HEK293 (cell line): ENCODE data around the genes KLF2 and CHERP.

DNA sequence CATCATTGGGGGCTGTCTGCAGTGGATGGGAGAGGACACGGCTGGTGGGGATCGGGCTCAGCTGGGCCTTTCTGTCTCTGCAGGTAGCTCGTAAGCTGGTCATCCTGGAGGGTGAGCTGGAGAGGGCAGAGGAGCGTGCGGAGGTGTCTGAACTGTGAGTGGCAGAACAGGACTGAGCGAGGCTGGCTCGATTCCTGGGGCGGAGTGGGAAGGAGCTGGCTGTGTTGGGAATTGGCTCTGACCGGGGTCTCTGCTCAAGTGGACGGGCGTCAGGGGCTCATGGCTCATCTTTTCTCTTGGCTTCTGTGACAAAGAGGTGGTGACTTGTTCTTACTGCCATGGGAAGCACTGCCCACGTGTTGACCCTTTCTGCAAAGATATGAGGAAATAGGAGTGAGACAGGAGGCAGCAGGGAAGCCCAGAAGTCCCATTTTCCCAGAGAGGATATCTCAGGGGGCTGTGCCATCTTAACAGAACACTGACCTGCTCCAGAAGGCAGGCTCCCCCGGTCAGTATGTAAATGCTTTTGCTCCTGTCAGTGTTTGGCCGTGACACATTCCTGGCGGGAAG lies 11.7 kb downstream of the TPM4 start:
- PRO-cap = no peak
- RRBS, 2 experiments = no CpG with 5 or more reads among the region's 15 CpGs

GRCh38 chr19:16139507-16140402 lies 3.7 kb upstream of the HSH2D start:
- PRO-cap = no peak
- RRBS, 2 experiments = no CpG with 5 or more reads among the region's 18 CpGs

- PRO-cap = no peak
- RRBS, 2 experiments = no CpG with 5 or more reads among the region's 12 CpGs
Measured at GRCh38 chr19:16199929-16200653, 2.4 kb downstream of the AP1M1 start.

- PRO-cap = bidirectional peak, plus-strand start at chr19:16324826, minus-strand start at chr19:16324768
- RRBS, 2 experiments = 2% methylated on average over 48 to 54 of the region's 111 CpGs
Measured at GRCh38 chr19:16324221-16325191, at the start of gene KLF2. KLF2 (plus strand) TSS chr19:16324826.

DNA sequence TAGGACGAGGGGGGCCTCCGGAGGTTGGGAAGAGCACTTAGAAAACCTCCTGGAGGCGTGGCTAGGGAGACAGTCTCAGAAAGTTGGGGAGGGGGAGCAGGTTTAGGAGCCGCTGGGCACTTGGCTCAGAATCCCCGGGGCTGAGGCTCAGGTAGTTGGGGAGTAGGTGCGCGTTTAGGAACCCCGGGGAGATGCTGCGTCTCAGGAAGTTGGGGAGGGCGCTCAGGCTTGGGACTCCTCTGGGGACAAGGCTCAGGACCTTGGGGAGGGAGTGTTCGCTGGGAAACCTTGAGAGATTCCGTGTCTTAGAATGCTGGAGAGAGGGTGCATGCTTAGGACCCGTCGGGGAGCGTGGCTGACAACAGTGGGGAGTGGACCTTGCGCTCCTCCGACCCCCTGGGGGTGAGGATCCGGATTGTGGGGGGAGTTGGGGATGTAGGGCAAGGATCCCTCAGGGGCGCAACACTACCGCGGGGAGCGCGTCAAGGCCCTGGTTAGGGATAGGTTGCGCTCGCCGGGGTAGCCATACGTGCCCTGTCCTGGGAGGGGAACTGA lies 1.7 kb downstream of the KLF2 start:
- PRO-cap = no peak
- RRBS, 2 experiments = 80 to 90% methylated on average over 6 to 7 of the region's 27 CpGs

DNA sequence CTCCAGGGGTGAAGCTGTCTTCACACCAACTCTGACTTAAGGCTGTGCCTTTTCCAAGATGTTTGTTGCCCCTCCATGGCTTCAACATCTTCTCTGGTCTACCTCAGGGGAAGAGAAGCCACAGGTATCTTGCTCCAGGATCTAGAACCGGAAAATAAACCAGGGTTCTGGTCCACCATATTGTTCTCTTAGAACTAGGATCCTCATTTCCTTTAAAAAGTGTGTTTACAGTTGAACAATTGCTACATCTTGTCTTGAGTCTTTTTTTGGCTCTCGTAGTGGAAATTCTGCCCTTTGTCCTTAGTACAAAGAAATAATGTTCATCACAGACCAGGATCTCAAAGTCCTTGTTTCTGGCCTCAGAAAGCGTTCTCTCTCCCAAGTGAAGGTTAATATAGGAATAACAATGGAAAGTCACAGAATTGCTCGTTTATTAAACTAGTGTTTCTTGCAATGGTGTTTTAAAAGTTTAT lies 20.8 kb downstream of the KLF2 start:
- PRO-cap = no peak
- RRBS, 2 experiments = no CpG with 5 or more reads among the region's 4 CpGs

GRCh38 chr19:16347632-16347882 lies 22.9 kb downstream of the KLF2 start:
- PRO-cap = no peak
- RRBS, 2 experiments = no CpG with 5 or more reads among the region's 4 CpGs

- PRO-cap = no peak
- RRBS, 2 experiments = no CpG with 5 or more reads among the region's 16 CpGs
Measured at GRCh38 chr19:16370396-16371141, 45.9 kb downstream of the KLF2 start.

- PRO-cap = no peak
- RRBS, 2 experiments = no CpG with 5 or more reads among the region's 15 CpGs
Measured at GRCh38 chr19:16384330-16384818, 59.7 kb downstream of the KLF2 start.

- PRO-cap = bidirectional peak, plus-strand start at chr19:16542623, minus-strand start at chr19:16542435
- RRBS, 2 experiments = under 1 to 2% methylated on average over 31 of the region's 60 CpGs
Measured at GRCh38 chr19:16542359-16542767, at the start of gene CHERP. CHERP (minus strand) TSS chr19:16542437.

DNA sequence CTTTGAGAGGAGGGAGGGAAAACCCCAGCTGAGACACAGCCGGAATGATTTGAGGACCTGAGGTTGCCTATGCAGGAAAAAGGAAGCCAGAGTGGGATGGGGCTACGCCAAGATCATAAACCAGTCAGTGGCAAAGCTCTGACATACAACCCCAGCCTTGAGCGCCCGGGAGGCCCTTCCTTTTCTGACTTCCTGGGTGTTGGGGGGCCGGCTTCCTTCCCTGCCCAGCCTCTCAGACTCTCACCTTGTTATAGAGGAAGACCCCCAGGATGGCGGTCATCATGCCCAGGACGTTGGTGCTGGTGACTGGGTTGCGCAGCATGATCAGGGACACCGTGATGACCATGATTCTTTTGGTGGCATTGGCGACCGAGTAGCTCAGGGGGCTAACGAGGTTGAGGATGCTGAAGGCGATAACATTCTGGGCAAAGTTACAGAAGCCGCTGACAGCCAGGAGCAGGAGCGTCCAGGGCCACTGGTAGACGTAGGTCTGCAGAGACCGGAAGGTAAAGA lies 12.7 kb upstream of the CHERP start:
- PRO-cap = no peak
- RRBS, 2 experiments = no CpG with 5 or more reads among the region's 17 CpGs

DNA sequence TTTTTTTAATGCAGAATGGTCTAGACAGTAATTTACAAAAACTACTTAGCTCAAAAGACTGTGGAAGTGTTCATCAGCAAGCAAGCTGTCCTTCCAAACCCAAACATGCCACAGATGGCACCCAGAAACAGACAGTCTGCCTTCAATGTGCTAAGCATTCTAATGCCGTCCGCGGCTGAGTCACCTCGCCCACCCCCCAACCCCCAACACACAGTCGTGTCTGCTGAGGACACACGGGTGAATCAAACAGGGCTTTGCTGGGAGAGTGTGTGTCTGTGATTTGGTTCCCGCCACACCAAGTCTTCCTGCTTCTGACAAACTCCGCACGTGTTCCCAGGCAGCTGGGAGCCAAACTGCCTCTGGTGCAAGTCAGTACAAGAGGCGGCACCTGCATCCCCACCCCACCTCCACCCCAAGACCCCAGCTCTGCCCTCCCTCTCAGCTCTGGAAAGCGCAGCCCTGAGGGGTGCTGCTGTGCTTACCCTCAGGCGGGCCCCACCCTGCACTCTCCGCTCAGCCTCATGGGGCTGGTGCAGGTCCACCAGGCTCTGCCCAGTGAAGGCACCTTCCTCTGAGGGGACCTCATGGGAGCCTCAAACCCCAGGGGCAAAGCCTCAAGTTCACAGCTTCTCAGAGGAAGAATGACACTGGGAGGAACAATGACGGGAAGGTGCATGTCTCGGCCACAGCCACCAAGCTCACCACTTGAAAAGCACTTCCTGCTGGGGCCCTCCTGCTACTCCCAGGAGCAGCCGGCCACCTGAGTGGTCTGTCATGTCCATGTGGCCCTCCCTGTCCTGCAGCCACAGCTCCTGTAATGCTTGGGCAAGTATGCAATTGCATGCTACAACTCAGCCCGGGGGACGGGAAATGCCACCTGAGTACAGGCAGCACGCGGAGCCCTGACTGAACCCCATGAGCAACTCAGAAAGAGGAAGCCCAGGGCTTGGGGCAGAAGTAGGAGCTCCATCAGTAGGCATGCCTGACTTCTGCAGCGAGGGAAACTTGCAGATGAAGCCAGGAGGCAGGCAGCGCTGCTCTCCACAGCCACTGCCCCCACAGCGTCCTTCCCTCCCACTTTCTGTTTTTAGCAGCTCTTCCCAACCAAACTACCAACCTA lies 15.1 kb upstream of the SLC35E1 start:
- PRO-cap = no peak
- RRBS, 2 experiments = 43 to 67% methylated on average over 1 of the region's 23 CpGs

DNA sequence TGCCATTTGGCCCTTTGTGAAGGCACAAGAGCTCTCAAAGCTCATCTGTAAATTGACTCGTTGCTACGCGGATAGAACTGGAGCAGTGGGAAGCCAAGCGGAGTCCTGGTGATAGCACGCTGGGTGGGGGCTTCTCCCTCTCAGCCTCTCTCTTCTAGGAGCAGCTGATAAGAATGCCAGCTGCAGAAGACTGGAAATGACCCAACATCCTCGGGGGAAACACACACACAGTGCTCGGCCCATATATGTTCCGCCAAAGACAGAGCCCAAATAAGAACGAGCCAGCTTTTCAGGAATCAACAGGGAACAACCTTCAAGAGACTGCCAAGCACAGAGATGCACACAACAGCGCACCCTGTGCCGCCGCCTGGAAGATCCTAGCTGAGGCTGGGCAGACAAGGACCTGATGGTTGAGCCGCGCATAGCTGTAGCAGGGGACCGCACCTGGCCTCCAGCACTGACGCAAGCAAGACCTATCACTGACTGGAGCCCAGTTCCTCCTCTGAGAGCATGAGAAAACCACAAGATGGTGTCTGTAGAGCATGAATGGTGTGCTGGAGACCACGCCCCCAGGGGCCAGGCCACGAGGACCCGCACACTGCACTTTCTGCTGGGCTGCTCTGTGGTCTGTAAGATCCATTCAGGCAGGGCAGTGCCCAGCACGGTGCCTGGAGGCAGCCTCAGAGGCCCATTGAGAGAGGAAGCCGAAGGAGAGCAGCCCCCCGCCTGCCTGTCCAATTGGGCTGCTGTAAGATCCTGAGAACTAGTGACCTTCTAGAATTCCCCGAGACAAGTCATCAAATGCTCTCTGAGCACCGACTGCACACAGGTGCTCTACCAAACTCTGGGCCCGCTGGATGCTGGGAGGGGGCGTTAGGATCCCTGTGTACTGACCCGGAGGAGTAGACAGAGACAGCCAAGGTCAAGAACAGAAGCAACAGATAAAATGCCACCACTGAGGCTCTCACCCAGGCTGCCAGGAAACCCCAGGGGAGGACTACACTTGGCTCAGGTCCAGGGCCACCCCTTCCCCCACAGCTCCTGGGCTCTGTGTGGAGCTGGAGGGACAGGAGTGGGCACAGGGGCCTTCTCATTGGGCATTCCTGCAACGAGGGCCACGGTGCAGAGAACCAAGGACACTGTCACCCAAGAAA lies 16.3 kb upstream of the SLC35E1 start:
- PRO-cap = no peak
- RRBS, 2 experiments = no CpG with 5 or more reads among the region's 29 CpGs

- PRO-cap = no peak
- RRBS, 2 experiments = no CpG with 5 or more reads among the region's 10 CpGs
Measured at GRCh38 chr19:16607786-16608141, 20.2 kb downstream of the MED26 start.

DNA sequence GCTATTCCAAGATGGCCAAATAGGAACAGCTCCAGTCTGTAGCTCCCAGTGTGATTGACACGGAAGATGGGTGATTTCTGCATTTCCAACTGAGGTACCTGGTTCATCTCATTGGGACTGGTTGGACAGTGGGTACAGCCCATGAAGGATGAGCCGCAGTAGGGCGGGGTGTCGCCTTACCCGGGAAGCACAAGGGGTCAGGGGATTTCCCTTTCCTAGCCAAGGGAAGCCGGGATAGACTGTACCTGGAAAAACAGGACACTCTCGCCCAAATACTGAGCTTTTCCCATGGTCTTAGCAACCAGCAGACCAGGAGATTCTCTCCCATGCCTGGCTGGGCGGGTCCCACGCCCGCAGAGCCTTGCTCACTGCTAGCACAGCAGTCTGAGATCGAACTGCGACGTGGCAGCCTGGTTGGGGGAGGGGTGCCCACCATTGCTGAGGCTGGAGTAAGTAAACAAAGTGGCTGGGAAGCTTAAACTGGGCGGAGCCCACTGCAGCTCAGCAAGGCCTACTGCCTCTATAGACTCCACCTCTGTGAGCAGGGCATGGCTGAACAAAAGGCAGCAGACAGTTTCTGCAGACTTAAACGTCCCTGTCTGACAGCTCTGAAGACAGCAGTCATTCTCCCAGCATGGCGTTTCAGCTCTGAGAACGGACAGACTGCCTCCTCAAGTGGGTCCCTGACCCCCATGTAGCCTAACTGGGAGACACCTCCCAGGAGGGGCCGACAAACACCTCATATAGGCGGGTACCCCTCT lies 65.4 kb downstream of the CPAMD8 start:
- PRO-cap = no peak
- RRBS, 2 experiments = 54% methylated on average over 1 of the region's 19 CpGs; no CpG with 5 or more reads in 1 of the 2 experiments

GRCh38 chr19:17022046-17022709 lies 4.4 kb downstream of the CPAMD8 start:
- PRO-cap = no peak
- RRBS, 2 experiments = no CpG with 5 or more reads among the region's 16 CpGs

GRCh38 chr19:17041655-17042011 lies 15.0 kb upstream of the CPAMD8 start:
- PRO-cap = no peak
- RRBS, 2 experiments = 7 to 9% methylated on average over 1 to 2 of the region's 6 CpGs

- PRO-cap = no peak
- RRBS, 2 experiments = no CpG with 5 or more reads among the region's 22 CpGs
Measured at GRCh38 chr19:17052847-17053474, 22.3 kb downstream of the HAUS8 start.

DNA sequence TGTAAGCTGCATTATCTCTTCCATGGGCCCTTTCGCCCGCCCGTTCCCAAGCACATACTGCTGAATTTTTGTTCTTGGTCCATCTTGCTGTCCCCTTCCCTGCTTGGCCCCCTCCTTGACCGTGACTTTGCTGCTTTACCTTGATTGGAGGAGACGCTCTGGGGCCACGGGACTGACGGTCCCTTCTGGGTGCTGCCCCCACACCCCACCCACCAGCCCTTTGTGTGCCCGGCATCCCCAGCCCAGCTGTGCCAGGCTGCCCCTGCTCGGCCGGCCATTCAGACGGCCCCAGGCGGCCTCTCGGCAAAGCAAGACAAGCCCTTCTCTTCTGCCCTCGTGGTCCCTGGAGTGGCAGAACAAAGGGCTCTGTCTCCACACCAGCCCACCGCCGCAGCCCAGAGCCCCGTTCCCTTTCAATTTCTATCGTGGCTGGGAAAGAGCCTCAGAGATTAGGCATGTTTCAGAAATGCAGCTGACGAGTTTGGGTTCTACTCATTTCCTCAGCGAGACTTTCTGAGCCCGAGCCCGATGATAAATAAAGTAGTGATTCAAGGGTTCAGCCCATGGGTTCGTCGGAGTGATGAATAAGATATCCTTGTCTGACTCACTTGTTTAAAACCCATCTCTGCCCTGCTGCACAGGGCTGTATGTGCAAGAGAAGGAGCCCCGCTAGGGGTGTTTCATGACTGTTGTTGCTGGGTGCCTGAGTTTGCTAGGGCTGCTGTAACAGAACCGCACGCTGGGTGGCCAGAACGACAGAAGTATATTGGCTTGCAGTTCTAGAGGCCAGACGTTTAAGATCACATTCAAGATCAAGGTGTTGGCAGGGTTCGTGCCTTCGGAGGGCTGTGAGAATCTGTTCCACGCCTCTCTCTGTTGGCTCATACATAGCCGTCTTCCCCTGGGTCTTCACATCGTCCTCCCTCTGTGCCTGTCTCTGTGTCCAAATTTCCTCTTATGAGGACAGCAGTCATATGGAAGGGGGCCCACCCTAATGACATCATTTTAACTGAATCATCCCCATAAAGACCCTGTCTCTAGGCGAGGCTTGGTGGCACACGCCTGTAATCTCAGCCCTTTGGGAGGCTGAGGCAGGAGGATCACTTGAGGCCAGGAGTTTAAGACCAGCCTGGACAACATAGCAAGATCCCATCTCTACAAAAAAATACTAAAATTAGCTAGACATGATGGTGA lies 4.4 kb downstream of the MYO9B start:
- PRO-cap = no peak
- RRBS, 2 experiments = 39 to 53% methylated on average over 3 of the region's 36 CpGs

- PRO-cap = no peak
- RRBS, 2 experiments = no CpG with 5 or more reads among the region's 66 CpGs
Measured at GRCh38 chr19:17101518-17102621, 26.3 kb downstream of the MYO9B start.